Bile duct (tissue), 1 donor: ENCODE results near the genes ANKRD53 and PAIP2B.

GRCh38 chr2:70122765-70123775, 35.8 kb downstream of the PCBP1 start:
- PRO-cap = unidirectional peak, plus-strand start at chr2:70123487; unidirectional peak, plus-strand start at chr2:70123555

DNA sequence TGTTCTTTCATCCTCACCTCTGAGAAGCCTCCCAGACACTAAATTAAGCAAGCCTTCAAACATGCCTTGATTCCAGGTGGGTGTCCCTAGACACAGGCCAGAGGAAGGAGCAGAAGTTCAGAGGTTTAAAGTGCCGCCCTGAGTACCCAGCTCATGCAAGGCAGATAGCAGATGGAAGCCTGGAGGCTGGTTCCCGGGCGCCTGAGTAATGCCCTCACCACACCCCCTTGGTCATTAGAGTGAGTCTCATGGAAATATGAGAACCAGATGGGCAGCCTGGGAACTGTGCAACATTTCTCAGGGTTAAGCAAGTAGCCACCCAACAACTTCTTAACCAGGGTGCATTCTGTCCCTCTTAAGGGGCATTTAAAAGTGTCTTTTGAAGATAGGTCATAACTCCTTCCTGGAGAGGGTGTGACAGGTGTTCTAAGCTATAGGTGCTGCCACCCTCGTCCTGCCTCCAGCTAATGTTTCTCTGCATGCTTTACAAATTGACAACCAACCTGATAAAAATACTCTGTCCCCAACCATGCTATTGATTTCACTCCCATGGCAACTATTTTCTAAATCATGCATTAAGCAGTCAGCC, 44.0 kb downstream of the TGFA start:
- PRO-cap = no peak

DNA sequence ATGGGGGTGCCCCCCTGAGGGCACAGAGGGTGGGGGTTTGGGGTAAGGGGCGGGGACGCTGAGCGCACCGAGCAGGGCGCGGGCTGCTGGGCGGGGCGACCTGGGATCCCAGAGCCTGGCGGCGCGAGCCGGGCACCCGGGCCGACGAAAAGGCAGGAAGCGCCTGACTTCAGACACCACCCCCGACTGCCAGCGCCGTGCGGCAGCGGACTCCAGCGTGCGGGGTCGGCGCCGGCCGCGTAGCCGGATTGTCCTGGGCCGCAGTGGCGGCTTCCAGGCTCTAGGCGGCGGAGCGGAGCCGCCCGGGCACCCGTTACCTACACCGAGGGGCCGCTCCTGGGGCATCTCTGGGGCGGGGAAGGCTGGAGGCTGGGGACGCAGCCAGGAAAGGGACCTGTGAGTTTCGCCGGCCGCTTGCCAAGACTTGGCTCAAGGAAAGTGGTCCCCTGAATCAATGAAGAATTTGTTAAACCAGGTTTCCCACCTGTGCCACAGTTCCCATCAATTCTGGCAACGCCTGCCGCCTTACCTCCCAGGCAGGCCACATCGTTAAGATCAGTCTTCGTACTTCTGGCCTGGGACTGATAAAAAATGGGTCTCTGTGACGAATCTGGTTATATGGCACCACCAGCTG, 524 bp upstream of the TGFA start:
- PRO-cap = bidirectional peak, plus-strand start at position 96 of the sequence, minus-strand start outside the sequence; bidirectional peak, plus-strand start at position 144 of the sequence, minus-strand start at position 146 of the sequence; bidirectional peak, plus-strand start at position 172 of the sequence, minus-strand start at position 188 of the sequence

DNA sequence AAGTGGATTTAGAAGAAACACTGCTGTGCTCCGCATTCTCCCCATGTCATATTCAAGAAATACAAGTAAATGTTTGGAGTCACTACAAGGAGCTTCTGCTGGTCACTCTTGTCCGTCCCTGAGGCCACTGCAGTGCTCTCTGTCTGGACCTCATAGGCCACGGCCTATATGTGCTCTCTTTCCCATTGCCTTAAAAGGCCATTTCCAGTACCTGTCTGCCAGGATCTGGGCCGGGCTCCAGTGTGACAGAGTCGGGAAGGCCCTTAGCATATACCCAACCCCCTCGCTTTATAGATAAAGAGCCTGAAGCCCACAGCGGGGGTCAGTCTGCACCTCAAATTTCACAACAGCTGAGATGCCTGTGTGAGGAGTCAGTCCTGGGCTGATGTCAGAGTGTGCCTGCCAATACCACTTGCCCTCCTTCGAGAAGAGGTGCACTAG, 39.9 kb downstream of the ADD2 start:
- PRO-cap = no peak

- PRO-cap = unidirectional peak, plus-strand start at chr2:70978438; bidirectional peak, plus-strand start at chr2:70978699, minus-strand start at chr2:70978700; bidirectional peak, plus-strand start at chr2:70978928, minus-strand start at chr2:70978876; unidirectional peak, minus-strand start at chr2:70979071; unidirectional peak, minus-strand start at chr2:70979092
Observed at GRCh38 chr2:70978207-70979360, at the start of gene ANKRD53. Gene ANKRD53, plus strand, starts transcription at chr2:70978630.

- PRO-cap = no peak
Observed at GRCh38 chr2:70987150-70988228, 7.2 kb downstream of the TEX261 start.

DNA sequence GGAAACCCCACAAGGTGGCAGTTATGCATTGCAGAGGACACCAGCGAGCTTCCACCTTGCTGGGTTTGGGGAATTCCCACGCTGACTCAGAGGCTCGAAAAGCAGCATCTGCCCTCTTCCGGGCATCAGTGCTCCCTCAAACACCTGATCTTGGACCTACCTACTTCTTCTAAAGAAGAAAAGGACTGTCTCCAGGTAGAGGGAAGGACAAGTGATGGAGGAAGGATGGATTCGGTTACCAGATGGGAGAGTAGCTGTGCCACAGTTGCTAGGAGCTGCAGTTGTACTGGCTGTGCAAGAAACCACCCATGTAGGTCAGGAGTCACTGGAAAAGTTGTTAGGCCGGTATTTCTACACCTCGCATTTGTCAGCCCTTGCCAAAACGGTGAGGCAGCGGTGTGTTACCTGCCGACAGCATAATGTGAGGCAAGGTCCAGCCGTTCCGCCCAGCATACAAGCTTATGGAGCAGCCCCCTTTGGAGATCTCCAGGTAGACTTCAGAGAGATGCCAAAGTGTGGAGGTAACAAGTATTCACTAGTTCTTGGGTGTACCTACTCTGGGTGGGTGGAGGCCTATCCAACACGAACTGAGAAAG, 29.1 kb upstream of the TEX261 start:
- PRO-cap = no peak

DNA sequence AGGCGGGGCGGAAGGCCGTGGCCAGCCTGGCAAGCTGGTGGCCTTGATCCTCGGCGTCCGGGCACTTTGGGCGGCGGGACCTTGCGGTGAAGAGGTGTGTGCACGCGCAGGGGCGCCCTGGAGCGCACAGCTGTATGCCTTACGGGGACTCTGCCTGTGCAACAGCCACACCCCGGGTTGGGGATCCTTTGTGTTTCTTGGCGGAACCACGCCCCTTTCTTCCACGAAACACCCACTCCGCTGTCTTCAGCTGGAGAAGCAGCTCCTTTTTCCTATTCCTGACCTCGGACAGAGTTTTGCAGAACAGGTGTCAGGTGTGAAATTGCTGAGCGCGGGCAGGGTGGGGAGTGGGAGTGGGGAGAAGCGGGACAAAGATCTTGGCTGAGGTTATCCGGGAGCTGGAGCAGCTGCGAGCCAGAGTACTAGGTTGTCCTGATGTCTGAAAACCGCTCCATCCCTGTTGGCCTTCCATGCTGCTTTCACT, 342 bp downstream of the NAGK start:
- PRO-cap = no peak

DNA sequence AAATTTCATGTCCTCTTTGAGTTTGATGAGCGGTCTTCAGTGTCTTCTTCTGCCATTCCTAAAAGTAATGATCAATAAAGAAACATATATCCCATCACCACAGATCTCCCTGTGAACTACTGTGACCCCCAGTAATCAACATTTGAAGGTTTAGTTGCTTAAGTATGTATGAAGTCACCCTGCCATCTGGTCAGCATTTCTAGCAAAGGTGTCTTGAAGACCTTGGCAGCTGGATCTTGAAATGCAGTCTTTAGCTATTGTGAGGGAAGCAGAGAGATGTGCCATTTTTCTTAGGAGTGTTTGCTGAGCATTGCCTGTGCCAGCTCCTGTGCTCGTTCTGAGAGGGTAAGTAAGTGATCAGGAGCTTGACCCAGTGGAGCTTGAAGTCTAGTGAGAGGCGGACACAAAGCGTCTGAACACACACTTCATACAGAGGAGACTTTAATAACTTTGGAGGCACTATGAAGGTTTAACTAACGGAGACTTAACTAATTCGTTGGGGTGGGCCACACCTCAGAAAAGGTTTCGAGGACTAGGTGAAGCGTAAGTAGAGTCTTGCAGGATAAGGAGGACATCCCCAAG, 1.4 kb downstream of the NAGK start:
- PRO-cap = no peak

DNA sequence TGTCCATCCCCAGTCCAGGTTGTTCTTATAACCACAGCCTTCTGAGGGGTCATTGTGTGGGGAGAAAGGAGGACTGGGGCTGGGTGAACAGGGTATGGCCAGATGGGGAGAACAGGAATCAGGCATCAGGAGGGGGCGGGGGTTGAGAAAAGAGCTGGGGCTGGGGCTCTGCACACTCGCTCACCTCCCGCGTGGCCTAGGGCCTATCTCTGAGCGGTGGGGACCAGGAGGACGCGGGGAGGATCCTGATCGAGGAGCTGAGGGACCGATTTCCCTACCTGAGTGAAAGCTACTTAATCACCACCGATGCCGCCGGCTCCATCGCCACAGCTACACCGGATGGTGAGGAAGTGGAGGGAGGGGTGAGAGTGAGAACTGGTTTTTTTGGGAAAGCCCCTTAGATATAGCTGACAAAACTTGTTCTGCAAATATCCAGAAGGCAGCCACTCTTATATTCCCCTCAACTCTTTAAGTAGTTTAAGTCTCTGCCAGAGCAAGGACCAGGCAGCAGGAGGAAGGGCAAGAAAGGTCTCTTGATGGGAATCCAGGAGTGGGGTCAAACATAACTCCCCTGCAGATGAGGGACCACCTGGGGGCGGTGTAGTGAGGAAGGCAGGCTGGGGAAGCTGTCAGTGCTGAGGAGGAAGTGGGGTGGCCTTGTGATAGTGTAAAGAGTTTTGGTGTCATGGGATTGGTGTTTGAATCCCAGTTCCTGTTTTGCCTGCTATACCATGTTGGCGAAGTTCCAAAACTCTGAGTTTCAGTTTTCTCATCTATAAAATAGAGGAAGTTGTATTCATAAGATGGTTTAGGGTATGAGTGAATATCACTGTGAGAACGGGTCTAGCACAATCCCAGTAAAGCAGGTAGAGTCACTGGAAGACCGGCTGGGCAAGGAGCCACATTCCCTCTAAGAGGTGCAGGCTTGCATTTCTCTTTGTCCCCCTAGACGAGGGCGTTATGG, 3.3 kb downstream of the NAGK start:
- PRO-cap = unidirectional peak, minus-strand start at position 337 of the sequence; unidirectional peak, plus-strand start at position 799 of the sequence

DNA sequence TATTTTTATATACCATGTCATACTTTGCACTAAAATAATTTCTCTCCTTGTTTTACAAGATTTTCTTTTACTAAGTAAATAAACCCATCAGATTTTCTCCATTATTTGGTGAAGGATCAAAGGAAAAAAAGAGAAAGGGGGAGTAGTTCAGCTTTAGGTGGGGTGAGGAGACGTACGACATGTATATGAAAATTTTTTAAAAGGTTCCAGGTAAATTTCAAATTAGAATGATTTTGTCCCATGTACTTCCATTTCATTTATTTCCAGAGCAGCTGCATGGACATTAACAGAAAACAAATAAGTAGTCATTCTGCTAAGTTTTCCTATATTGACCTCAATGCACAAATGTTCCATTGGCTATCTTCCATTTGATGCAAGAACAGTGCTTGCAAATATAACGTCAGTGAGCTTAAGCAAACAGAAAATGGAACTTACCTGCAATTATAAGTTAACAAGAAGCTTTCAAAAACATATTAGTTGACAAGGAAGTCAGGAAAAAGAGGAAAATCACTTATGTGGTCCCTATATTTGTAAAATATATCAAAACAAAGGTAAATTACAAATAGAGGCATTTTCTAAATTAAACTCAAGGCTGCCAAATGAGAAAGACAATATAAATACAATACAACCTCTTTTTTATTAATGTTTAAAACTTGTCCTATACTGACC, 16.6 kb downstream of the PAIP2B start:
- PRO-cap = no peak

DNA sequence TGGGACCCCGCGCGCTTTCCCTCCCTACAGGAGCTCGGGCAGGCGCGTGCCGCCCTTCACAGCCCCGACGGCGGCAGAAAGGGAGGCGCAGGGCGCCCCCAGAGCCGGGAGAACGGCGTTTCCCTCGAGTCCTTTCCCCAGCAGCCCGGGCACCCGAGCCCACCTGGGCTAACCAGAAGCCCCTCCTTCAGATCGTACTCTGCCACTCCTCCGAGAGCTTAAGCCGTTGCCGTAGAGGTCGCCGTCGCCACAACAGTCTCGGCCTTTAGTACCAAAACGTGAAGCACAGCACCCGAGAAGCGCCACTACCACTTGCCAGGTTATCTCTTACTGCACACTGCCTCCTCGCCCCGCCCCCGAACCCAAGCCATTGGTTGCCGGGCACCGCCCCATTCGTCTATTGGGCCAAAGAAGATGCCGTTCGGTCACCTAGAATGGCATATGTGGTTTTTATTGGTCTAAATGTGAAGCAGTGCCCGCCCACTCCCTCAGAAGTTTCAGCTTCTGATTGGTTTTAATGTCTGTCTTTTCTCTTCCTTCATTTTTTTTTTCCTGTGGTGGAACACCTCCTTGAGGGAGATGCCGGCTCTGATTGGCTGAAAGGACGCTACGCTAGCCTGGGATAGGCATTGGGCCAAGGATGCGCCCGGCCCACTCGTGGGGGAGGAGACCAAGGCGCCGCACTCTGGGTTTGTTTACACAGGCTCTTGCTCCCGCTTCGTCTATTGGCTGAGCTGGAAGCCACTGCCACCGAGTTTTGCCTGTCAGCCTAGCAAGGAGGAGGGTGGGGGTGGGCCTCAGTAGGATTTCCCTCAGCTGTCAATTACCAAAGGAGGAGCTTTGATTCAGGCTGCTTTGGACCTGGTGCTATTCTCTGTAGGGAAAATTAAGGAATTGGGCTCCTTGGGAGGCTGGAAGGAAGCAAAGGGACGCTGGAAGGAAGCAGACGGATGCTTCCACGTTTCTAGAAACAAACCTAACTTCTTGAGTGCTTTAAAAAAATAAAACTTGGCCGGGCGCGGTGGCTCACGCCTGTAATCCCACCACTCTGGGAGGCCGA, at the start of gene PAIP2B:
PAIP2B (minus strand) TSS at position 339 of the 1,060 bp plus-strand sequence.
- PRO-cap = unidirectional peak, minus-strand start at position 339 of the sequence

- PRO-cap = no peak
Observed at GRCh38 chr2:71423723-71424174, 42.8 kb upstream of the DYSF start.

DNA sequence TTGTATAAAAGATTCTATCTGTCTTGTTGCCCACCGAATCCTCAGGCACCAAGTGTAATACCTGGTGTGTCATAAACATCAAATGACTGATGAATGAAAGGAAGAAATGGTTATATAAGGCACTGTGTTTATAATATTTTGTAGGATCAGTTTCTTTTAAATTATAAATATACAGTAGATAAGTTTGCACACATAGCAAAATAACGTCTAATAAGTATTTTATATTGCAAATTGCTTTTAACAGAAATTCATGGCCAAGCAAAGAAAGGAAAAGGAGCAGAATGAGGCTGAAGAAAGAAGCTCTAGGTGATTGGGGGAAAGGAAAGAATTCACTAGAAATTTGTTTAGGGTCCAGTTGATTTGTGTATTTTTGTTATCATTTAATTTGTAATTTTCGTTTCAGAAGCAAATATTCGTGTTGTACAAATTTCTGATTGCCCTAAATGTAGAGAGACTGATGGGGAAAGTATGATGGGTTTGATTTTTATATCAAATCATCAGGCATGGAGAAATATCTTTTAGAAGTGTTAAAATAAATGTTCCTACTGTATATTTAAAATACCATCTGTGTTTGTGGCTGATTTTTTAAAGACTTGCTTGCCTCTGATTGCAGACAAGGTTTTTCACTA, 31.9 kb upstream of the DYSF start:
- PRO-cap = no peak

- PRO-cap = no peak
Observed at GRCh38 chr2:71451782-71452157, 14.7 kb upstream of the DYSF start.

DNA sequence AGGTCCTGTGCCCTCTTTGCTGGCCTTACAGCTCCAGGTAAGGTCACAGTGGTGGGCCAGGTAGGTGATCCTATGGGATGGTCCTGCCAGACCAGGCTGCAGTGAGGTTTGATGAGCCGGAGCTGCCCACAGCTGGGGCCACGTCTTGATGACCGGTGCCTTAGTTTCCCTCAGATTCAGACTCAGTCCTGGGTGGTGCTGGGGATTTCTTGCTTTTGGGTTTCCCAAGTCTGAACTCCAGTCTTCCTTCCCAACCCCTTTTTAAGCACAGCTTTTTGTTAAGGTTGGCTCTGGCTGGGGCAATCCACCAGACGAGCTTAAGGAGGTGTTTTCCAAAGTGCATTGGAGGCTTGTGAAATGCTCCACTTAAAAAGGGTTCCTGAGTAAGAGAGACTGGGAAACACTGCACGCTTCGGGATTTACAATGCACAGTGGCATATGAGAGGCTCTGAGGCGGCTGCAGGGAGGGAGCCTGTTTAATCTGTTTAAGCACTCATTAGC, 127.5 kb downstream of the DYSF start:
- PRO-cap = no peak

GRCh38 chr2:72032564-72033158, 115.0 kb downstream of the CYP26B1 start:
- PRO-cap = no peak

DNA sequence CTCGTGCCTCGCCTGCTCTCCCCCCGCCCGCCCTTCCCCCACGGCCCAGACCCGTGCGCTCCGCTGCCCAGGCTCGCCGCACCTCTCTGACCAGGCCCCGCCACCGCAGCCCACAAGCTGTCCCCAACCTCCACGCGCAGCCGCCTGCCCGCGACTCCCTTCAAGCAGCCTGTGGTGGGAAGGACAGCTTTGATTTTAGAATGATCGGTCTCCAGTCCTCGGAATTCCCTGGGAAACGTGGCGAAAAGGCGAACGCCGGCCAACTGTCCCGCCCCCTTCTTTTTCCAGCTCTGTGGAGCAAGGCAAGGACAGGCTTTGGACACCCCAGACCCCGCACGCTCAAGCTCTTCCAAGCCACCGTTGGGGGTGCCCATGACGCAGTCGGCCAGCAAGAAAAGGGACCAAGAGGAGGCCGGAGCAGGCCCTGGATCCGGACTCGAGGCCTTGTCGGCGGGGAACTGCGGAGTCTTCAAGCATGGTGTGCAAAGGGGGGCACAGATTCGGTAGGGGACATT, 4.2 kb downstream of the CYP26B1 start:
- PRO-cap = no peak

DNA sequence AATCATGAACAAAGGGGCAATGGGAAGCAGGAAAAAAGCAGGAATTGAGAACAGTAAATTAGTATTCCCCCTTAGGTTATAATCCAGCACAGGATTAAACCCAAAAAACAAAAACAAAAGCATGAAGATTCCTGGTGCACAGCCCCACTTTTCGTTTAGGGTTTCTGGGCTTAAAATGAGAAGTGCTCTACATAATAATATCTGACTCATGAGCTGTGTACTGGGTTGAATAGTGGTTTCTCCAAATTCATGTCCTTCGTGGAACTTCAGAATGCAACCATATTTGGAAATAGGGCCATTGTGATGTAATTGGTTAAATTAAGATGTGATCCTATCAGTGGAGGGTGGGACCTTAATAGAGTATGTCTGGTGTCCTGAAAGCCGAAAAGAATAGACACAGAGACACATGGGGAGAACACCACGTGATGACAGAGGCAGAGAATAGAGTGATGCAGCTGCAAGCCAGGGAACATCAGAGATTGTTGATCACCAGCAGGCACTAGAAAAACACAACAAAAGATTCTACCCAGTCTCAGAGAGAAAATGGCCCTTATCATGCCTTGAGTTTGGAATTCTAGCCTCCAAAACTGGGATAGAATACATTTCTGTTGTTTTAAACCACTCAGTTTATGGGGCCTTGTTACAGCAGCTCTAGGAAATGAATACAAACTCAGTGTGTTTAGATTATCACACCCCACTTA, 310.2 kb downstream of the EXOC6B start:
- PRO-cap = no peak

DNA sequence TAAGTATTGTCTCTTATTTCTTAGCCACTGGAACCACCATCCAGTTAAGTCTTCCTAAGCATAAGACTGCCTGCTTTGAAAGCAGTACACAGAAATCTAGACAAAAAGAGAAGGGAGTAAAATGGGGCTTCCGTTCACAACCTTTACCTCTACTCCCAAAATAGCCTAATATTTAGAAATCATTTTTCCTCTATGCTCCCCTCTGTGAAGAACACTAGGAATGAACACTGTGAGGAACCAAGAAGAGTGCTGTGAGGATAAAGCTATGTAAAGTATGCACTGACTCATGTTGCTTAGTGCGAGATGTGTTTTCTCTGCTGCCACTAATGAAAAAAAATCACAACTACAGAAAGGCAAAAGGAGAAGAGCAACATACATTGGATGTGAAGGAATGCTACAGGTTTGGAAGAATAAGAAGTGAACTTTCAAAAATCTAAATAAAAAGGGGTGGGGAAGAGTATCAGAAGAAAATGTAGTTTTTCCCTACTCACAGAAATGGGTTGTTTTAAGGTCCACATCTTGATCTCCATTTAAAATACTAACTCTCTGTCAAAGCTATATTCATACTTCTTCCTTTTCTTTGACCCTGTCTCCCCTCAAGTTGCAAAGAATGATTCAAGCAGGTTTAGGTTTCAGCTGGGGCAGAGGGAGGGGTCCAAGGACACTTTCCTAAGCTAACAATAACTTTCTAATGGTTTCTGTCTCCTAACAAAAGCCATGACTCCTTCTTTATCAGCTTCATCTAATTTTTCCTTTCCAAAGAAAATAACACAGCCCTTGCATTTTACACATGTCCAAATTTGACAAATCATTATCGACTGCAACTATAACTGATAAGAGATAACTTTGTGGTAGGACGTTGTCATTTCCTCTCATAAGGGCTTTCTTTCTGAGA, 263.7 kb downstream of the EXOC6B start:
- PRO-cap = no peak